ENCODE measurements around the gene SNX9.

DNA sequence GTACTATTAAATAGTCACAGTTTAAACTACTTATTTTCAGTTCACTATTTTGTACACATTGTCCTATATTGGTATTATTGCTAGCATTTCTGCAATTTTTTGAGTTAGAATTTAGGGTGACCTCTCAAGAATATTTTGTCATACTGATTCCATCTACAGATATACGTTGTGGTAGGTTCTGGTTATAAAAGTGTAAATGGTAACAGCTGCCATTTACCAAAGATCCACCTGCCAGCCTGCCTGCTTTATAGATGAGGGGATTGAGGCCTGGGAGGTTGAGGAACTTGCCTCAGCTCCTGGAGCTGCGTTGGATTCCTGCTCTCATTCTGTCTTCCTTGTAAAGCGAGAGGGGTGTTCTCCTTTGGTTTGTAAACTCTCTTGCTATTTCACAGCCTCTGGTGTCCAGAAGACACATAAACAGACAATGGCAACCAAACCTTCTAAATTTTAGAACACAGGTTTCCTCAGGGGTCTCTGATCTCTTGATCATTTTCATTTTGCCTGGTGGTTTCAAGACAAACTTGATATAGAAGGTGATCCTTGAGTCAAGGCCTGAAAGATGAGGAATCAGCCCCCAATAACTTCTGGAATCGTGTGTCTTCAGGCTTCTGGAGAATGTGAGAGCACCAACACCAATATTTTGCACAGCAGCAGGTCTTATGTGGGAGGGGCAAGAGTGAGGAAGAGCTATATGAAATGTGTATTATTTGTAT lies 33.1 kb downstream of the ARID1B start:
- PRO-cap: no peak
- RAMPAGE, long total RNA, 4 experiments: no peak in any of the 4 experiments

- PRO-cap: no peak
- RAMPAGE, long total RNA, 4 experiments: no peak in any of the 4 experiments
Observed at GRCh38 chr6:157062317-157062839, 260.9 kb downstream of the TMEM242 start.

- PRO-cap: no peak
- RAMPAGE, long total RNA, 4 experiments: no peak in any of the 4 experiments
Observed at GRCh38 chr6:157091995-157092194, 231.4 kb downstream of the TMEM242 start.

- PRO-cap: no peak
- RAMPAGE, long total RNA, 4 experiments: no peak in any of the 4 experiments
Observed at GRCh38 chr6:157206024-157206983, 117.0 kb downstream of the TMEM242 start.

- PRO-cap: bidirectional peak, plus-strand start at chr6:157240242, minus-strand start at chr6:157240152
- RAMPAGE, long total RNA, 4 experiments: no peak in any of the 4 experiments
Observed at GRCh38 chr6:157239621-157240330, 83.5 kb downstream of the TMEM242 start.

DNA sequence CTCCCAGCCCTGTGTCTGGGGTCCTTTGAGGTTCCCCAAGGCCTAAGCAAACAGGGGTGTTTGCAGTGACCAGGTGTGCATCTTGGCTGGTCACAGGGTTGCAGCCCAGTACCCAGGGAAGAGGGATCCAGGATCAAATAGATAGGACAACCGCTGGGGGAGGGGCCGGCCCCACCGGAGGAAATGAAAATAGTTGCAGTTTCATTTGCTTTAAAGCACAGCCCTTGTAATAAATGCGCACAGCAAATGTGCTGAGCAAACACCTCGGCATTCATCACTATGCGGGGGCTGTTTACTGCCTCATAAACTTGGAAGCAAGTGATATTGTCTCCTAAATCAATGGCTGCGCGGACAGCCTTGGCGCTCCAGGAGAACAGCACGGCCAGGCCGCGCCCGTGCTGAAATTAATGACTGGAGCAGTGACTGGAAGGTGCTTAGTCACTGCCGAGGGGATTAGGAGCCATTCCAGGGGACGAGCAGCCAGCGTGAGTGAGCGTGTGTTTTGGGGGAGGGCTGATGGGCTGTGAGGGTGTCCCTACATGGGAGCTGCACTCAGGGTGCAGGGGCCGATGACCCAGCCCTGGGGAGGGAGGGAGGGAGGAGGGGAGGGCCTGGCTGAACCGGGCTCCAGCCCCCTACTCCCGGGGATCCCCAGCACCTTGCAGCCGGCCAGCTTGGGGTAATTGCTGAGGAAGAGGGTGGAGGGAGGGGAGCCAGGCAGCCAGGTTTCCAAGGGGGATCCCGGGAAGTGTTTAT lies 82.8 kb downstream of the TMEM242 start:
- PRO-cap: bidirectional peak, plus-strand start at position 463 of the sequence, minus-strand start at position 409 of the sequence
- RAMPAGE, long total RNA, 4 experiments: no peak in any of the 4 experiments

DNA sequence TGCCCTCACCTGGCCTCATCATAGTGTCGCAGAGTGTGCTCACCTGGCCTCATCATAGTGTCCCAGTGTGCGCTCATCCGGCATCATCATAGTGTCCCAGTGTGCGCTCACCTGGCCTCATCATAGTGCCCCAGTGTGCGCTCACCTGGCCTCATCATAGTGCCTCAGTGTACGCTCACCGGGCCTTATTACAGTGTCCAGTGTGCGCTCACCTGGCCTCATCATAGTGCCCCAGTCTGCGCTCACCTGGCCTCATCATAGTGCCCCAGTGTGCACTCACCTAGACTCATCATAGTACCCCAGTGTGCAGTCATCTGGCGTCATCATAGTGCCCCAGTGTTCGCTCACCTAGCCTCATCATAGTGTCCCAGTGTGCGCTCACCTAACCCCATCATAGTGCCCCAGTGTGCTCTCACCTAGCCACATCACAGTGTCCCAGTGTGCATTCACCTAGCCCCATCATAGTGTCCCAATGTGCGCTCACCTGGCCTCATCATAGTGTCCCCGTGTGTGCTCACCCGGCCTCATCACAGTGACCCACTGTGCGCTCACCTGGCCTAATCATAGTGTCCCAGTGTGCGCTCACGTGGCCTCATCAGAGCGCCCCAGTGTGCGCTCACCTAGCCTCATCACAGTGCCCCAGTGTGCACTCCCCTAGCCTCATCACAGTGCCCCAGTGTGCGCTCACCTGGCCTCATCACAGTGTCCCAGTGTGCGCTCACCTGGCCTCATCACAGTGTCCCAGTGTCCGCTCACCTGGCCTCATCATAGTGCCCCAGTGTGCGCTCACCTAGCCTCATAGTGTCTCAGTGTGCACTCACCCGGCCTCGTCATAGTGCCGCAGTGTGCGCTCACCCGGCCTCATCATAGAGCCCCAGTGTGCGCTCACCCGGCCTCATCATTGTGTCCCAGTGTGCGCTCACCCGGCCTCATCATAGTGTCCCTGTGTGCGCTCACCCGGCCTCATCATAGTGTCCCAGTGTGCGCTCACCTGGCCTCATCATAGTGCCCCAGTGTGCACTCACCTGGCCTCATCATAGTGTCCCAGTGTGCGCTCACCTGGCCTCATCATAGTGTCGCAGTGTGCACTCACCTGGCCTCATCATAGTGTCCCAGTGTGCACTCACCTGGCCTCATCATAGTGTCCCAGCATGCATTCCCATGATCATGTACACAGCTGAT lies 9.7 kb downstream of the TMEM242 start:
- PRO-cap: no peak
- RAMPAGE, long total RNA, 4 experiments: no peak in any of the 4 experiments

GRCh38 chr6:157428595-157429307 lies 47.8 kb downstream of the ZDHHC14 start:
- PRO-cap: no peak
- RAMPAGE, long total RNA, 4 experiments: no peak in any of the 4 experiments

DNA sequence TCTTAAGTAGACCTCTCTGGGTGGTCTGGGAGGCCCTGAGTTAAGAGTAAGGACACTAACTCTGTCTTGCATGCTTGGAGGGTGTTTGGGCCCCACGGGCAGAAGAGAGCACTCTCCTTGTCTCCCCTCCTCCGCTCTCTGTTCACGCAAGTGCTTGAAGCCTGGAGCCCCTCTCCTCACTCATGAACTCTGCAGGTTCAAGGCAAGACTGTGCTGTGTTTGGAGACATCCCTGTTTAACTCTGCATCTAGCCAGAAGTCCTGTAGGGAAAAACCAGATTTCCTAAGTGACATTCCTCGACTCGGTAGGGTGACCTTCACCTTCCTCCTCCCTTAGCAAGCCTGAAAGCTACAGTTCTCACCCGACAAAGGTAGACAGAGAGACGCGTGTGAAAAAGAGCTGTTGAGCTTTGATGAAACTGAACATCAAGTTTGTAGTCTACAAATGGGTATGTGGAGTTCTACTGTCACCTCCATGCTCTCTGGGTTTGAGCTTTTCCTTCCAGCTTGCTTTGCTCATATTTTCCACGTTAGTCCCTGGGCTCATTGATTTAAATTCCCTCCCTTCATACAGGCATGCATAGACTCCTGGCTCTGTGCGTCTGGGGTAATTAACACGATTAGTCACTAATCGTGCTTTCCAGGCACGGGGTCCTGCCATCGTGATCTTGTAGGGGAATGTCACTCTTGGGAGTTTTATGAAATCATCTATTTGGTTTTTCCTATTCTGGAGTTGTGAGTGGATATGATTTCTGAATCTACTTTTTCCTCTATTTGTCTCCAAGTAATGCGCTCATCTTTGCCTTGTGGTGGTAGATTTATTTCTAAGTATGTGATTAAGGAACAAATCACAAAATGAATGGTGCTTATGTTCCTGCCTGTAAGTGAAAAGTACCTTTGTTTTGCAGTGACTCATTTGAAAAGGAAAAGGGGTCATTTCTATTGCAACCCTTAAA lies 154.3 kb downstream of the ZDHHC14 start:
- PRO-cap: no peak
- RAMPAGE, long total RNA, 4 experiments: no peak in any of the 4 experiments

- PRO-cap: unidirectional peak, plus-strand start at chr6:157719643
- RAMPAGE, long total RNA, 4 experiments: no peak in any of the 4 experiments
Observed at GRCh38 chr6:157719424-157719698, 103.7 kb upstream of the SNX9 start.

GRCh38 chr6:157758218-157759191 lies 64.5 kb upstream of the SNX9 start:
- PRO-cap: no peak
- RAMPAGE, long total RNA, 4 experiments: no peak in any of the 4 experiments

GRCh38 chr6:157813141-157813635 lies 9.9 kb upstream of the SNX9 start:
- PRO-cap: unidirectional peak, plus-strand start at chr6:157813422
- RAMPAGE, long total RNA, 4 experiments: no peak in any of the 4 experiments

DNA sequence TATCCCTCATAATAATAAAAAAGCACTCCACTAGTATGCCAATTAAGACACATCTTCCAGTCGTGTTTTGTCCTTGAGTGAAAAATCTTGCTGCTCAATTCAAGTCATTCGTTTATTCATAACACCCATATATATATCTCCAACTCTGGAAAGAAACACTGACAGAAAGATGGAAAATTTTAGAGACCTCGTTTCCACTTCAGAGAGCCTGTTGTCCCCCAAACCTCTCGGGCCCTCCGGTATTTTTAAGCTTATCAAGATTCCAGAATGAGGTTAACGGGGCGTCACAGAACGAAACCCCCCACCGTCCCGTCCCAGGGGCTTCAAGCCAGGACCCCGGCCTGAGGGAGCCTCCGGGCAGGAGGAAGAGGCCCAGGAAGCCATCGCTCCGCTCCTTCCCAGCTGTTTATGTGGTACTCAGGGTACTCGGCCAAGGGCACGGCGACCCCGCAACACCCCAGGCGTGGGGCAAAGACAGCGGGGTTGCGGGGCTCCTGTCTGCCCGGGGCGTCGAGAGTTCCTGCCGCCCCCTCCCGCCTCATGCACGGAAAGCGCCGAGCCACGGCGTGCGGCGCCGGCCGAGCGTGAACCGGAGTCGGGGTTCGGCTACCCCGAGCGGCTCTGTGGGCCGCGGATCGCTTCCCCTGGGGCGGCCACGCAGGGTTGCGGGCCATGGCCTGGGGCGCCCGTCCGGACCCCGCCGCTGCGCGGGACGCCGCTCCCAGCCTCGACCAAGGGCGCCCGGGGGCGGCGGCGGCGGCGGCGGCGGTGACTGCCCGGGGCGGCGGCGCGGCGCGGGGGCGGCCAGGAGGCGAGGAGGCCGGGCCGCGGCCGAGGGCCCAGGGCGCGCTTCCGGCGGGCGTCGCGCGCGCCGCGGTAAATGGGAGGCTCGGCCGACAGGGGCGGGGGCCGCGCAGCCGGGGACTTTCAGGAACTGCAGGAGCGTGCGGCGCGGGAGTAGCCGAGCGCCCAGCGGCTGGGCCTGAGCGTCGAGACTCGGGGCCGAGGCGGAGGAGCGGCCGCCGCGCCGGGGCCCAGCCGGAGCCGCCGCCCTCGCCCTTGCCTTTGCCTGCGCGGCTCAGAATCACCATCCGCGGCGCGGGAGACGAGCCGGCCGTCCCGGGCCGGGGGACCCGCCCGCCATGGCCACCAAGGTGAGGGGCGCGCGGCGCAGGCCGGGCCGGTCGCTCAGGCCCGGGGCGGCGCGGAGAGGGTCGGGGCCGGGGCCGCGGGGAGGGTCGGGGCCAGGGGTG lies at the start of gene SNX9:
TSS of gene SNX9 (plus strand) at position 954 of the 1,253 bp plus-strand sequence.
- PRO-cap: bidirectional peak, plus-strand start at position 930 of the sequence, minus-strand start at position 752 of the sequence
- RAMPAGE, long total RNA, 4 experiments: start-site peak on the plus strand in 1 of 4 experiments, centred at position 1,087 of the sequence, 19 reads per replicate

DNA sequence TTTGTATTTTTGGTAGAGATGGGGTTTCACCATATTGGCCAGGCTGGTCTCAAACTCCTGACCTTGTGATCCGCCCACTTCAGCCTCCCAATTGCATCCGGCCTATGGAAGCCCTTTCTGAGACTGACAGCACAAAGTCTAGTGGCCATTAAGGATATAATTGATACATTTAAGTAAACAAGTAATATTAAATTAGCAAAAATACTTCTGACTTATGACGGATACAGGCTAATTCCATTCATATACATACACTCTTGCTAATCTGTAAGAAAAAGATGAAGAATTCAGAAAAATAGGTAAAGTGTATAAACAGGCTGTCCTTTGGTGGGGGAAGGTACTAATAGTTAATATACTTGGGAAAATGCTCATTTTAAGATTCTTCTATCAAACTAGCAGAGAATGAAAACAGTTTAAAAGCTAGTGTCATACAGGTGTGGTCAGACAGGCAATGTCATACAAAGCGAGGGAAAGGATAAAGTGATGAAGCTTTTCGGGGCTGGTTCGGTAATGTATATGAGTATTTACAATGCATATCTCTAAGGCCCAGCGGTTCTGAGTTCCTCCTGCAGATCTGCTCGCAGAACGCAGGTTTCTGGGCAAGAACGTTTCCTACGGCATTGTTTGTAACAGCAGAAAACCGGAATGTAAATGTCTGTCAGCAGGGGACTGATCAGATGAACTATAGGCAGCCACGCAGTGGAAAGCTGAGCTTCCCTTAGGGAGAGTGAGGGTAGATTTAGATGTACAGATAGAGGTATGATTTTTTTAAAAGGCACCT lies 55.7 kb downstream of the SNX9 start:
- PRO-cap: no peak
- RAMPAGE, long total RNA, 4 experiments: no peak in any of the 4 experiments

DNA sequence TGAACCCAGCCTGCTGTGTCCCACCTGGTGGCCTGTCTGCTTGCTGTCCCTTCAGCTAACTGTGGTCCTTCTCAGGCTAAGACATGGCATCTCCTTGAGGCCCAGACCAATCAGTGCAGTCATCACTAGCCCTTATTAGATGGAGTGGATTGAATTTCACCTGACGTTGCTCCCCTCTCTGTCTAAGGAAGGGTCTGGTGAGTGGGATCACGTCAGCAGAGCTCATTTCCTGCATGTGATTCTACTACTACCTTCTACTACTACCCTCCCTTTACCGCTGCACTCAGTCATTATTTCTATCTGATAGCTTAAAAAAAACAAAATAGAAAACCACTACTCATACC lies 28.0 kb upstream of the SYNJ2 start:
- PRO-cap: no peak
- RAMPAGE, long total RNA, 4 experiments: no peak in any of the 4 experiments

- PRO-cap: bidirectional peak, plus-strand start at chr6:158026826, minus-strand start at chr6:158026621
- RAMPAGE, long total RNA, 4 experiments: no peak in any of the 4 experiments
Observed at GRCh38 chr6:158026423-158027190, 44.9 kb downstream of the SYNJ2 start.

GRCh38 chr6:158059913-158060770 lies 78.5 kb downstream of the SYNJ2 start:
- PRO-cap: unidirectional peak, minus-strand start at chr6:158060521
- RAMPAGE, long total RNA, 4 experiments: no peak in any of the 4 experiments

- PRO-cap: no peak
- RAMPAGE, long total RNA, 4 experiments: start-site peak on the plus strand in 1 of 4 experiments, at chr6:158081142-158081469 at its widest, 8 reads per replicate
Observed at GRCh38 chr6:158080935-158081656, 87.0 kb downstream of the SERAC1 start.

DNA sequence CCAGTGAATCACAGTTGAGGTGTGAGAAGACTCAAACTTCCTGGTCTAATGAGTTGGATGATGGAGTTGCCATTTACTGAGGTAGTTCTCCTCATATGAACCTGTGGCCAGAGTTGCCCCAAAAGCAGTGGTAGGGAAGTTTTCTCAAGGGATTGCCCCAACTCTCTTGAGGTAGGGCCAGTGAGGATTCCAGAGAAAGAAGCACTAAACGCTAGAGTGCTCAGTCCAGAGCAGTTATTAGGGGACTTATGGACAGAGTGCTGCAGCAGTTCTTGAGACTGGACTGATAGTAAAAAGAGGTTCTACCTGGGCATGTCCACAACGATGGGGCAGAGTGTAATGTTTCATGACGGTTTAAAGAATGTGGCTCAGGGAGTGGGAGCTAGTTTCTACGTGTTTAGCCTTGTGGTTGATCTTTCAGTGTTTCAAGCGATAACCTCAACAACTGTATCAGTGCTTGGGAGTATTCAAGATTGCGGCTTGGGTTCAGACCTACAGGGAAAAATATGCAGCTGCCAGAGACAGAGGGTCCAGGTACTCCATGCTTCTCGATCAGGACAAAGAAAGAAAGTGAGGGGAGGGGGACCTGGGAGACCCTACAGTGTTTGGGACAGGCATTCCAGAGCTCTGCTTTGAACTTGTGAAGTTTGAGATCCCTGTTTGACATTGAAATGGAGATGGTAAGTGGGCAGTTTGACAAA lies 67.1 kb downstream of the TULP4 start:
- PRO-cap: no peak
- RAMPAGE, long total RNA, 4 experiments: no peak in any of the 4 experiments

GRCh38 chr6:158568798-158569333 lies 9.0 kb downstream of the TMEM181 start:
- PRO-cap: no peak
- RAMPAGE, long total RNA, 4 experiments: no peak in any of the 4 experiments